Choroid plexus epithelial cell (primary cell): ENCODE measurements around a stretch of chr14.

DNA sequence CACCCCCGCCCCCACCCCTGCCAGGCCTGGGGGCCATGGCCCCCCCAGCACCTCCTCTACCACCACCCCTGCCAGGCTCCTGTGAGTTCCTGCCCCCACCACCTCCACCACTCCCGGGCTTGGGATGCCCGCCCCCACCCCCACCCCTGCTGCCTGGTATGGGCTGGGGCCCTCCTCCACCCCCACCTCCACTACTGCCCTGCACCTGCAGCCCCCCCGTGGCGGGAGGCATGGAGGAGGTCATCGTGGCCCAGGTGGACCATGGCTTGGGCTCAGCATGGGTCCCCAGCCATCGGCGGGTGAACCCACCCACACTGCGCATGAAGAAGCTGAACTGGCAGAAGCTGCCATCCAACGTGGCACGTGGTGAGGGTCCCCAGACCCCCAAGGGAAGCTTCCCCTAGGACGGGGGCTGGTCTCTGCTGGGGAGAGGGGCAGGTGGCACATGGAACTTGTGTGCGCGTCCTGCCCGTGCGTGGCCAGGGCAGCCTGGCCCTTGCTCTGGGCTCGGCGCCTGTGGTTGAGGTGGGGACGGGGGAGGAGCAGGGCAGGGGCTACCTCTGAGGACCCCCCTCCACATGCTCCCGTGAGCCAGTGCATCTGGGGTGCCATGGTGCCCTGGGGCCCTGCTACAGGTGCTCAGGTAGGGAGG lies 16.3 kb upstream of the ADSS1 start:
- RRBS: no CpG with 5 or more reads among the region's 20 CpGs

- RRBS: no CpG with 5 or more reads among the region's 10 CpGs
These were observed 6.1 kb upstream of the SIVA1 start for GRCh38 chr14:104746763-104747347.

DNA sequence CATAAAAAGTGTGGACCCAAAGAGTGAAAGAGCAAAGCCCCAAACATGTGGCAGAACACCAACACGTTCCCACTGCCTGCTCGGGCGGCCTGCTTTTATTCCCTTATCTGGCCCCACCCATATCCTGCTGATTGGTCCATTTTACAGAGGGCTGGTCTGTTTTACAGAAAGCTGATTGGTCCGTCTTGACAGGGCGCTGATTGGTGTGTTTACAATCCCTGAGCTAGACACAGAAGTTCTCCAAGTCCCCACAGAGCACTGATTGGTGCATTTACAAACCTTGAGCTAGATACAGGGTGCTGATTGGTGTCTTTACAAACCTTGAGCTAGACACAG lies 2.2 kb upstream of the SIVA1 start:
- RRBS: no CpG with 5 or more reads among the region's 5 CpGs

- RRBS: no CpG with 5 or more reads among the region's 28 CpGs
These were observed 20.9 kb downstream of the SIVA1 start for GRCh38 chr14:104773774-104774226.

DNA sequence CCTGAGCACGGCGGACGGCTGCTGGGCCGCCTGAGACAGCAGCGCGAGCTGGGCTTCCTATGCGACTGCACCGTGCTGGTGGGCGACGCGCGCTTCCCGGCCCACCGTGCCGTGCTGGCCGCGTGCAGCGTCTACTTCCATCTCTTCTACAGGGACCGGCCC lies 187 bp downstream of the ZBTB42 start:
- RRBS: 1% methylated on average over 7 of the region's 19 CpGs

DNA sequence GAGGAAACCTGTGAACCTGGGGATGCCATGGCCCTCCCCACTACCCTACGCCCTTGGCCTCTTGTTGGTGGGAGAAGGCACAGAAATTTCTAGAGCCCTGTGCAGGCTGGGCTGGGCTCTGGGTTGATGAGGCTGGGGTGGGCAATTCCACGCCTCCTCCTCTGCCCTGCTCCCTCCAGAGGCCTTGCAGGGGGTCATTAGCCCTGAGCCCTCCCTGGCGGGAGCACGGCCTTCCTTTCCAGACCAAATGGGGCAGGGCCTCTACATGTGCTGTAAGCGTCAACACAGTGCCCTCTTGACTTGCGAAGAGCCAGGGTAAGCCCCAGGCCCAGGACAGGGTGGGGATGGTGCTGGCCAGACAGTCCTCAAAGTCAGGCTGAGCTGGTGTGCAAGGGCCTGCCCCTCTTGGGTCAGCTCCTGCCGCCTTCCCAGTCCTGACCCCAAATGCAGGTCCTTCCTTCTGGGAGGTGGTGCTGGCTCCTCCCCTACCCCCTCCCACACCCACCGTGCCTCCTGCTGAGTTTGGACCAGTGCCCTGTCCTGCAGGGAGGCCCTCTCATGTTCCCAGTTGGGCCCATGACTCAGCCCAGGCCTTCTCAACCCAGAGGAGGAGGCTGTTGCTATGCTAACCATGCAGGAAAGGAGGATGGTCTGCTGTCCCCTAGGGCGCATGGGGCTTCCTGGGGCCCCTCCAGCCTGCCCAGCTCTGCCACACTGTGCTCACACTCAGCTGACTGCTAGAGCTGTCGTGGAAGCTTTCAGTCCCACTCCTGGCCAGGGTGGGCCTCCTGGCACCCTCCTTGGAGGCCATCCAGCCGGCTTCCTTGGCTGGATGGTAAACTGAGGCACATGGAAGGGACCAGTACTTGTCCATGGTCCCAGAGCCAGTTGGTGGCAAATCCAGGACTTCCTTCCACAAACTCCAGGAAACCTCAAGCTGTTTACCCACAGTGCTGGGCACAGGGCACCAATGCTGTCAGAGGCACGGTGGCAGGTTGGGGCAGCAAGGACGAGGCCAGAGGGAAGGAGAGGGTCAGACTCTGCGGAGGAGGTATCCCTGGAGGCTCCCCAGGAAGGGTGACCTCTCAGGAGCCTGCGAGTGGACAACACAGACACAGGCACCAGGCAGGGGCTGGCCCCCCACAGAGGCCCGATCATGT lies 4.4 kb downstream of the ZBTB42 start:
- RRBS: no CpG with 5 or more reads among the region's 16 CpGs

GRCh38 chr14:104894379-104894654 lies 29.2 kb downstream of the CEP170B start:
- RRBS: no CpG with 5 or more reads among the region's 6 CpGs

DNA sequence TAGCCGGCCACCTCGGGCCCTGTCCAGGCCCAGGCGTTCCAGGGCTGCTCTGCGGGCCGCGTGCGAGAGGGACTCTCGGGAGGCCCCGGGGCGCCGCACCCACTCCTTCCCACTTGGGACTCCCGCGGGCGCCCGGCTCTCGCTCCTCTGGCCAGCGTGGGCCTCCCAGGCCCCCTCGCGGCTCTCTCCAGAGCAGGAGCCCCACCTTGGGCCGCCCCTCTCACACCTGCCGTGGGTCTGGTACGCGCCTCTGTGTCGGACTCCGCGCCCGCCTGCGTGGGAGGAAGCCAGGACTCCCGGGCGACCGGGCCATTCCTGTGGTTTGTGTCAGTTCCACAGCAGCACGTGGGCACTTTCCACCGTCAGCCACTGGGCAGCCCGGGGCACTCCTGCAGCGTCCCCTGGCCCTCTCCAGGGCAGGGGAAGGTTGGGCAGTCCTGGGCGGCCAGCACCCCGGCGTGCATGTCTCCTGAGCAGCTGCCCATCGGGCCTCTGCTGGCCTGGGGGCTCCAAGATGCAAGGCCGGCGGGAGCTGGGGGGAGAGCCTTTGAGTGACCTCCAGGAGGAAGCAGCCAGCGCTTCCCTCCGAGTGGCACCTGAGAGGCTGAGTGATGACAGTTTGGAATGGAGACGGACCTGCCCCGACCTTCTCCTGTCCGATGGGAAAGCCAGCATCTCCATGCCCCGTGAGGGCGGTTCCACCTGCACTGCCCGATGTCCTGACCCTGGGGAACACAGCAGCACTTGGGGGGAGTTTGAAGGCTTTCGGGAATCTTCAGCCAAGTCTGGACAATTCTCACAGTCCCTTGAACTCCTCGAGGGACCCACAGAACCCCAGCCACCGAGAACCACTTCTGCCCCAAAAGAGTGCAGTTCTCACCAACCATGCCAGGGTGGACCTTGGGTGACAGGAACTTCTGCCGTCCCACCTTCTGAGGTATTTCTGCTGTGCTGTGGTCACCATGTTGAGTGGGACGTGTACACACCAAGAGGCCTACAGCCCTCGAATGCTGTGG lies 638 bp downstream of the CLBA1 start:
- RRBS: 3% methylated on average over 24 of the region's 55 CpGs

- RRBS: 3% methylated on average over 16 of the region's 33 CpGs
These were observed 23.0 kb upstream of the GPR132 start for GRCh38 chr14:105088145-105088760.

- RRBS: no CpG with 5 or more reads among the region's 10 CpGs
These were observed 33.1 kb upstream of the GPR132 start for GRCh38 chr14:105098324-105098775.

DNA sequence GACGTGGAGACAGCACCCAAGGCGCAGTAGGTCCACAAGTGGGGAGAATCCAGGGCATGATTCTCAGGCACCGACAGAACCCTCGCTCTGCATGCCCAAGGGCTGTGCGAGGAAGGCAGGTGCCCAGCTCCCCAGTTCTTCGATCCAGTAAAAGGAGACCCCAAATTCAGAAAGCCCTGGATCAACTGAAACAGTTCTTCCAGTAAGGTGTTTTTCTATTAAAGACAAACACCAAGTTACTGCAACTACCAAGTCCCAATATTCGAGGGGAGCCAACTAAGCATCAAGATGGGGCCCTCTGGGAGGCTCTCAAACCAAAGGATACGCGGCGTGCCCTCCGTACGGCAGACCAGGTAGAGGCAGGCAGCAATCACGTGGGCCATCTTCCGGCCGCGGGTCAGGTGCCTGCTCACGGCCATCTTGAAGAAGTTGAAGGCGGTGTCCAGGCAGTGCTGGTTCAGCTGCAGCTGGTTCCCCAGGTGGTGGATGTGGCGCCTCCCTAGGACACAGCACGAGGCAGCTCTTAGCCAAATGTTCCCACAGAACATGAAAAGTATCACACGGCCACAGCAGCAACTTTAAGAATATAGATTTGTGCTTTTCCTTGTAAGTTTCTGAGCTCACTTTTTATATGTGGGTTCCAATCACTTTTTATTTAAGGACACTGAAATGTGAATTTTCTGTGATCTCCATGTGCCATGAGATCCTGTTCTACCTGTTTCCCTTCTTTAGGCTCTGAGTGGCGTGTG lies 24.2 kb downstream of the BTBD6 start:
- RRBS: no CpG with 5 or more reads among the region's 22 CpGs

DNA sequence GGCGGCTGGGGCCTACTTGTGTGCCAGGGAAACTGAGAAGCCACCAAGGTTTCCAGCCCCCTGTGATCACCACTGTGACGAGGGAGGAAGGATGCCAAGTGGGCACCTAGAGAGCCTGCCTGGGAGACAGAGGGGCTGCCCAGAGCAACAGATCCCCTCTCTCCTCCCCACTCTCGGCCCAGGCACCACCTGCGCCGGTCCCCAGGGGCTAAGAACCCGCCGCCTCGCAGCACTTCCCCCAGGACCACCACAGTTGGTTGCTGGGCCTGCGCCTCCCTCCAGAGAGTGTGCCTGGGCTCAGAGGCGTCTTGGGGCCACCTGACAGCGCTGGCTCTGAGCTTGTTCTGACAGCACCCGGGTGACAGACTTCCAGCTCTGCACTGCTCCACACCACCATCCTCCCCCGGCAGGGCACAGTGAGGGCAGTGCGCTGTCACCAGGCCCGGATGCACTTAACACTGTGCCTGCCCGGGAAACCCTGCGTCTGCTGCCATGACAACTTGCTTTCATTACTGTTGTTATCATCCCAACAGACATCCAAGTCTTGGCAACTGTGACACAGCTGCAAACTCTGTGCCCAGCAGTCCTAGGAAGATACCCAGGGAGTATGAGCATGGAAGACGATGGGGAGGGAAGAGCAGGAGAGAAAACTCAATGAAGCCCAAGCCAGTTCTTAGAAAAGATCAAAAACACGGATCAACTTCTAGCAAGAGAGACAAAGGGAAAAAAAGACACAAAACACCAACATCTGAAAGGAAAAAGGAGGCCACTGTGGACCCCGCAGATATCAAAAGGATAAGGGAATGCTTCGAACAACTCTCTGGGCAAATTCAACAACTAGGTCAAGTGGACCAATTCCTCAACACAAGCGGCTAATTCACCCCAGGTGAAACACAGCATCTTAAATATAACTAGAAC lies 6.5 kb downstream of the BRF1 start:
- RRBS: 70% methylated on average over 4 of the region's 22 CpGs

DNA sequence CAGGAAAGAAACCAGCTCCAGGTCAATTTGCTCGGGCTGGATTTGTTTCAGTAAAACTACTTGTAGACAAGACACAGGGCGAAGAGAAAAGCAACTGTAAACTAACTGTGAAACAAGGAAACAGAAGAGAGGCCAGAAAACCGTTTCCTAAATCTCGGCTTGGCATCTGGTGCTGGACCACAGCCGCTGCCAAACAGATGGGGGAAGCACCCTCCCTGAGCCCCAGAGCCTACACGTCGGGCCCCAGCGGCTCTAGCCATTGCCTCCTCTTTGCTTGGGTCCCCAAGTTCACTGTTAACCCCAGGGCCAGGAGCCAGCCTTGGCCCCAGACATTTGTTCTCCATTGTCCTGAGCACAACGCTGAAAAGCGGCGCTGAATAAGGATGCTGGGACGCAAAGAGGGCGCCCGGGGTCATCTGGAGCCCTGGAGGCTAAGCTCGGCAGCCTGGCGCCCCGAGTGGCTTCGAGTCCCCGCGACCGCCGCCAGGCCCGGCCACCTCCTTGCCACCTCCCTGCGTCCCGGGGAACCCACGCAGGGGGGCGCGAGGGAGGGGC lies 826 bp upstream of the PACS2 start:
- RRBS: 3% methylated on average over 12 of the region's 28 CpGs

DNA sequence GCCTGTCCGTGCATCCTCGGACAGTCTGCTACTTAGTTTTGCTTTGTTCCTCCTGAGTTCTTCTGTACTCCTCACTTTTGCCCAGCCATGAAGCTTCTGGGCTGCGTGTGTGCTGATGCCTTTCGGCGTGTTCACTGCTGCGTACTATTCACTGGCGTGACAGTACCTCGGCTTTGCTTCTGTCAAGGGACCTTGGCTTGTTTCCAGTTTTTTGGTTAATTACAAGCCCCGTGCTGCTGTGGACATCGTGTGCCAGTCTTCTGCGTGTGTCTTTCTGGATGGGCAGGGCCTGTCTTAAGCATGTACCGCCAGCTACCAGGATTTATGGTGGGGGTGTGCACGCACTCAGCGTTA lies 2.5 kb downstream of the PACS2 start:
- RRBS: no CpG with 5 or more reads among the region's 14 CpGs

GRCh38 chr14:105399134-105399854 lies 956 bp downstream of the TEX22 start:
- RRBS: no CpG with 5 or more reads among the region's 17 CpGs

DNA sequence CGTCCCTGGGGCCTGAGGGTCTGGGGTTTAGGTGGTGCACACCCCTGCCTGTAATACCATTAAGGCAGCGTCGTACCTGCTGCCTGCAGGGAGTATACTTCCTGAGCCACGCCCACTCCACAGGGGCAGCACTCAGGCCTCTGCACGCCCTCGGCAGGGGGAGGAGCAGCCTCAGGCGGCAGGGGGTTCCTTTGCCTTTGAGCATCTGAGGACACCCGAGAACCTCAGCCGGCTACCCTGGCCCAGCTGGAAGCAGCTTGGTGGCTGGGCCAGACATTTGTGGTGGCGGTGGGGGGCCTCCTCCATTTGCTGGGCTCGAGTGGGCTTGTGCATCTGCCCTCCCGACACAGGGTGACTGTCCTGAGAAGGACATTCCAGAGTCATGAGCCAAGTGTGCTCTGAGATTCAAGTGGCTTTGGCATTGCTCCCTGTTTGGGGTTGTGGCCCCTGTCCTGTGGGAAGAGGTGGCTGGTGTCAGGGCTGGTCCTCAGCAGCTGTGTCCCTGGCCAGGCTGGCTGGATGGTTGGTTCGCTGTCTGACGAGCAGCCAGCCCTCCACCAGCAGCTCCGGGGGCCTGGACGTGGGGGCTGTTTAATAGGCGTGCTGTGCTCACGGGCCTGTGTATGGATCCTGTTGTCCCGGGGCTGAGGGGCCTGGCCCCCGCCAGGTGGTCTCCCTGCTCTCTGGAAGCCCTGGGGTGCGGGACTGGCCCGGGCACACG lies 9.0 kb upstream of the CRIP2 start:
- RRBS: 42% methylated on average over 8 of the region's 23 CpGs

- RRBS: 80% methylated on average over 9 of the region's 53 CpGs
These were observed 8.1 kb upstream of the CRIP2 start for GRCh38 chr14:105466339-105467046.

- RRBS: 1% methylated on average over 15 of the region's 60 CpGs
These were observed 613 bp downstream of the CRIP2 start for GRCh38 chr14:105475072-105475795.

DNA sequence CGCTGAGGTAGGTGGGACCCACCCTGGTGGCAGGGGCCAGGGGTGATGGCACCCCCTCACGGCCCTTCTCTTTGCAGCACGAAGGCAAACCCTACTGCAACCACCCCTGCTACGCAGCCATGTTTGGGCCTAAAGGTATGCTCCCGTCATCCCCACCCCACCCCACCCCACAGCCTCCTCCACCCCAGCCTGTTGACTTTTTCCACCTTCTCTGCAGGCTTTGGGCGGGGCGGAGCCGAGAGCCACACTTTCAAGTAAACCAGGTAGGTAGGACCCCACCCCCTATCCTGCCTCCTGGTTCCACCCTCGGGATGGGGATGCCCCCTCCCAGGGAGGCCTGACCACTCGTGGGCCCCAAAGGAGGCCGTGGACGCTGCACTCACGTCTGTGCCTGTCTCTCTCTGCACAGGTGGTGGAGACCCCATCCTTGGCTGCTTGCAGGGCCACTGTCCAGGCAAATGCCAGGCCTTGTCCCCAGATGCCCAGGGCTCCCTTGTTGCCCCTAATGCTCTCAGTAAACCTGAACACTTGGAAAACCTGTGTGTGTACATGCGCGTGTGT lies 1.6 kb downstream of the CRIP1 start:
- RRBS: no CpG with 5 or more reads among the region's 15 CpGs

DNA sequence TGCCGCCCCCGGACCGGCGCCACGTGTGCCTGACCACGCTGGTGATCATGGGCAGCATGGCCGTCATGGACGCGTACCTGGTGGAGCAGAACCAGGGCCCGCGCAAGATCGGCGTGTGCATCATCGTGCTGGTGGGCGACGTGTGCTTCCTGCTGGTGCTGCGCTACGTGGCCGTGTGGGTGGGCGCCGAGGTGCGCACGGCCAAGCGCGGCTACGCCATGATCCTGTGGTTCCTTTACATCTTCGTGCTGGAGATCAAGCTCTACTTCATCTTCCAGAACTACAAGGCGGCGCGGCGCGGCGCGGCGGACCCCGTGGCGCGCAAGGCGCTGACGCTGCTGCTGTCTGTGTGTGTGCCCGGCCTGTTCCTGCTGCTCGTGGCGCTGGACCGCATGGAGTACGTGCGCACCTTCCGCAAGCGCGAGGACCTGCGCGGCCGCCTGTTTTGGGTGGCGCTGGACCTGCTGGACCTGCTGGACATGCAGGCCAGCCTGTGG lies 2.5 kb downstream of the TMEM121 start:
- RRBS: no CpG with 5 or more reads among the region's 53 CpGs